H1 (cell line): ENCODE measurements around a stretch of chr18.

- RRBS, result no CpG with 5 or more reads among the region's 4 CpGs
CAGE:
- cytosol, long polyA plus RNA, result no peak
- long polyA plus RNA, result no peak
- nucleus, long polyA plus RNA, result no peak
These were observed 28.5 kb downstream of the KATNAL2 start for GRCh38 chr18:46945909-46946353.

GRCh38 chr18:47033379-47033760 lies 2.1 kb downstream of the ELOA2 start:
- RRBS, result 89% methylated on average over 2 of the region's 22 CpGs
CAGE:
- cytosol, long polyA plus RNA, result no peak
- long polyA plus RNA, result no peak
- nucleus, long polyA plus RNA, result no peak

DNA sequence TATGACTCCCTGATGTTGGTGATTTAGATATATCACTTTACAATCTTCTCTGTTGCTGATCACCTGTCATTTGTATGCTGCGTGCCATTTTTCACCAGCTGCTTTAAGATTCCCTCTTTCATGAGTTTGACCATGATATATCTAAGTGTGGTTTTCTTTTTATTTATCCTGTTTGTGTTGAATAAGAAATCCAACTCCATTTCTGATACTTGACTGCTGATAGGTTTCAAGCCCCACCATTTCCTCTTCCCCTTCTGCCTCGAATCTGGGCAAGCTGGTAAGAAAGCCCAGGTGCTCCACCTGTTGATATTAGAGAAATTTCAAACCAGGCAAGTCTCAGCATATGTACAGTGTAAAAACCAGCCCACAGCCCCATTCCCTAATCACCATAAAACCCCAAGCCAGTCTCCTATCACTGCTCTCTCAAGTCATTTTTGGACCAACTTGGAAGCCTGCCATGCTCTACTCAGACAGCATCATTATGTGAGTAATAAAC lies 46.7 kb downstream of the SMAD2 start:
- RRBS, result no CpG with 5 or more reads among the region's 2 CpGs
CAGE:
- cytosol, long polyA plus RNA, result no peak
- long polyA plus RNA, result no peak
- nucleus, long polyA plus RNA, result start-site peak on the minus strand centred at position 95 of the sequence, 45 bp wide, 8 reads; start-site peak on the minus strand centred at position 264 of the sequence, 63 bp wide, 12 reads; start-site peak on the minus strand centred at position 373 of the sequence, 16 bp wide, 6 reads

GRCh38 chr18:48007577-48008910 lies 77.6 kb upstream of the SMAD2 start:
- RRBS, result under 1% methylated on average over 38 of the region's 82 CpGs
CAGE:
- cytosol, long polyA plus RNA, result no peak
- long polyA plus RNA, result no peak
- nucleus, long polyA plus RNA, result no peak

DNA sequence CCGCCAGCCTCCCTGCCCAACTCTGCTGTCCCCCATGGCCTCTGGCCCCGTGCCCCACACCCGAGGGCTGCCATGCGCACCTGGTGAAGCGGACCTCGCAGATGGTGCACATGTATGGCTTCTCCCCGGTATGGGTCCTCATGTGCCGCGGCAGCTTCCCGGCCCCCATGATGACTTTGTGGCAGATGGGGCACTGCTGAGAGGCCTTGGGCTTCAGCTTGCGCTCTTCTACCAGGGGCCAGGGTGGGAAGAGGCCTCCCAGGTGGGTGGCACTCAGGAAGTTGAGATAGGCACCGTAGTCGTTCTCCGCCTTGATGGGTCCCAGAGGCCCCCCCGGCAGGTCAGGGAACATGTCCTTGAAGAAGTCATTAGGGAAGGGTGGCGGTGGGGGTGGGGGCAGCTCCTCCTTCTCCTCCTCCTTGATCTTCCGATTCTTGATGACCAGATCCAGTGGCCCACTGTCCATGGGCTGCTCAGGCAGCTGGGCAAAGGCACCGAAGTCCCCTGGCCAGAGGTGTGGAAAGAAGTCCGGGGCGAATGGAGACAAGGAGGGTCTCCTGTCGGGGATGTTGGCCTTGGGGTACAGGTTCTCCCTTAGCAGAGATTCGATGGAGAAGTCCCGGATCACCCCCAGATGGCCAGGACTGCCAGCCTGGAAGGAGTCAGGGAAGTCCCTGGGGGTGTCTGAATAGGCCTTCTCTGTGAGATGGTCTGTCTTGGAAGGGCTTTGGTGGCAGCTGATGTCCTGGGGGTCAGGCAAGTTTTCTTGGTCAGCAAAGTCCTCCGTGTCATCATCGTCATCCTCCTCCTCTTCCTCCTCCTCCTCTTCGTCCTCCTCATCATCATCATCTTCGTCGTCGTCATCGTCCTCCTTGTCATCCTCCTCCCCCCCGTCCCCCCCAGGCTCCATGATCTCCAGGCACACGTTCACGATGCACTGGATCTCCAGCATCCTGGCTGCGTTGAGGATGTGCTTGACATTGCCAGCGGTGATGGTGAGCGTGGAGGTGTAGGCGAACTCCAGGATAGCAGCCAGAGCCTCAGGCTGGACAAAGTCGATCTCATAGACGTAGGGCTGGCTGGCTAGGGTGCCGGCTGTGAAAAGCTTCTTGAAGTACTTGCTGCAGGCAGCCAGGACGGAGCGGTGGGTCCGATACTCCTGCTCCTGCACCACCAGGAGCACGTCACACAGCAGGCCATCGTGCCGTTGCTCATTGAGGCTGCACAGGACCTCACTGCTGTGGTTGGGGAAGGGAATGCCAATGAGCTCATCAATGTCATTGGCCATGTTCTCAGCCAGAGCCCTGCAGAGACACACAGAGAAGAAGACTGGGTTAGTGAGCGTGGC lies 109.8 kb upstream of the SMAD2 start:
- RRBS, result 95% methylated on average over 5 of the region's 47 CpGs
CAGE:
- cytosol, long polyA plus RNA, result no peak
- long polyA plus RNA, result no peak
- nucleus, long polyA plus RNA, result no peak

- RRBS, result no CpG with 5 or more reads among the region's 7 CpGs
CAGE:
- cytosol, long polyA plus RNA, result no peak
- long polyA plus RNA, result no peak
- nucleus, long polyA plus RNA, result no peak
These were observed 154.4 kb upstream of the SMAD2 start for GRCh38 chr18:48084750-48085331.

DNA sequence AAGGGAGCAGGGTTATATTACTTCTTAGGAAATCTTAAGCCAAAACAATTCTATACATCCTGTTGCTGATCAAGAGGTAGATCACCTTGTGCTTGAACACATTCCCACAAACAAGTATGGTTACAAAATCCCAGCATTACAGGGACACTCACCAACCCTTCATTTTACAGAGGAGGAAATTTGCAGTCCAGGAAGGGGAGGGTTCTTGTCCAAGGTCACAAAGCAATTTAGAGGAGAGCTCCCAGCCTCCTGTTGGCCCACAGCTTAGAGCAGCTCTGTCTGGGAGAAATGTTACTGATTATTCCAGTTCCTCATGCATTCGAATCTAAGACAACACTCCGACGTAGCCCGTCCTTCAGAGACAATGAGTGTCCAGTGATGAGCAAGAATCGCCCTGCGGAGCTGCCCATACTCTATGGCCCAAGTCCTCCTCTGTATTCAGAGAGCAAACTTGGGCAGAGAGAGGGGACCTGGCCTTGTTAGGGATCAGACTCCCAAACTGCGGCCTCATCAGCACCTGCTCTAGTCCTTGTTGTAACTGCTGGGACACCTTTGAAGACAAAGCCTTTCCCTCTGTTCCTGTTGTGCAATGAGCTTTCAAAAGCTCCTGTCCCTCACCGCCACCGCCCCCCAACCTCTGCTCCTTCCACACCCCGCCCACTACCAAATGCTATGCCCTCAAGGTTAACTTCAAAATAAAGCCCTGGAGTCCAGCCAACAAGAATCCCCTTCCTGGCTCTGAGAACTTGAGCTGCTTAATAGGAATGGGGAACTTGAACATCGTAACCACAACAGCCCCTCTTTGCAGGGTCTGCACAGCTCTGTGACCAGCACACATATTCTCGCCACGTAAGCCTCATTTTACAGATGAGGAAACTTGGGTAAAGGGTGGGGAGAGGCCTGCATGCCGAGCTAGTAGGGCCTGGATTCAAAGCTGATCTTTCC lies 234.8 kb upstream of the SMAD2 start:
- RRBS, result no CpG with 5 or more reads among the region's 14 CpGs
CAGE:
- cytosol, long polyA plus RNA, result no peak
- long polyA plus RNA, result no peak
- nucleus, long polyA plus RNA, result no peak

- RRBS, result no CpG with 5 or more reads among the region's 6 CpGs
CAGE:
- cytosol, long polyA plus RNA, result no peak
- long polyA plus RNA, result no peak
- nucleus, long polyA plus RNA, result no peak
These were observed 187.0 kb downstream of the ZBTB7C start for GRCh38 chr18:48222041-48222645.

- RRBS, result no CpG with 5 or more reads among the region's 2 CpGs
CAGE:
- cytosol, long polyA plus RNA, result no peak
- long polyA plus RNA, result no peak
- nucleus, long polyA plus RNA, result no peak
These were observed 1.8 kb downstream of the ZBTB7C start for GRCh38 chr18:48407438-48407780.

- RRBS, result 0% methylated on average over 1 of the region's 10 CpGs
CAGE:
- cytosol, long polyA plus RNA, result no peak
- long polyA plus RNA, result no peak
- nucleus, long polyA plus RNA, result no peak
These were observed 1.5 kb downstream of the ZBTB7C start for GRCh38 chr18:48407781-48408050.

- RRBS, result no CpG with 5 or more reads among the region's 2 CpGs
CAGE:
- cytosol, long polyA plus RNA, result no peak
- long polyA plus RNA, result no peak
- nucleus, long polyA plus RNA, result no peak
These were observed 44.1 kb downstream of the CTIF start for GRCh38 chr18:48582829-48583392.

GRCh38 chr18:48592444-48593382 lies 53.9 kb downstream of the CTIF start:
- RRBS, result 100% methylated on average over 2 of the region's 24 CpGs
CAGE:
- cytosol, long polyA plus RNA, result no peak
- long polyA plus RNA, result no peak
- nucleus, long polyA plus RNA, result no peak

DNA sequence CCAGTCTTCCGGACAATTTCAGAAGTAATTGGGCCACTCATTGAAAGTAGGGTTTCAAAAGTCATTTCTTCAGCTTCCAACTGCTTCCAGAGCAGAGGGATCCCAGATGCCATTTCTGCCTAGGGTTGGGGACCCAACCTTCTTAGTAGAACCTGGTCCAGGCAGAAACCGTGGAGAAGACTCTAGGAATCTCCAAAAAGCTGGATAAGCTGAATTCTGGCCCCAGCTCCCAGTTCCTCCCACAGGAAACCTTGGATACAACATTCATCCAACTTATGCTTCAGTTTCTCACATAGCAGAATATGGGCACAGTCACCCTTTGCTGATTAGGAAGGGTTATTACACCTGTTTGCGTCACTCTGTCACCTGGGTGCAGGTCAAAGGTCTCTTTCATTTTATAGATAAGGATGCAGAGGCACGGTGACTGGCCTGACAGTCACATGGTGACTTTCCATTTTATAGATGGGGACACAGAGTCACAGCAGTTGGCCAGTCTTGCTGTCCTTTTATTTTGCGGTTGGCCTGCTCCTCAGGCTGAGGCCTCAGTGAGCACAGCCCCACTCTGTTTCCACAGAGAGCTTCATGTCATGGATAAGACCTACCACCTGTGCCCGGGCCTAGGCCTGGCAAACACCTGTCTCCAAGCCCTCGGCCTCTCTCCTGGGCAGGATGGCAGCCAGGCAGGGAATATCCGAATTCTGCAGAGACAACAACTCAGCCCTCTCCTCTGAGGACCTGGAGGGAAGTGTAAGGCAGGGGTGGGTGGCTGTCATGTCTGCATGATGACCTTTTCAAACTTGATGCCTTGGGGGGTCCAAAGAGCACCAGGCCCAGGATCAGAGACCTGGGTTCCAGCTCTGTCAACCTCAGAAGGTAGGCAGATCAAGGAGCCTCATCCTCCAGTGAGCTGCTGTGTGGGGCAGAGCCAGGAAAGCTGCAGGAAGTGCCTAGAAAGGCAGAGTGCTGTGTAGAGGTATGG lies 148.8 kb downstream of the SMAD7 start:
- RRBS, result no CpG with 5 or more reads among the region's 8 CpGs
CAGE:
- cytosol, long polyA plus RNA, result no peak
- long polyA plus RNA, result no peak
- nucleus, long polyA plus RNA, result no peak

GRCh38 chr18:48825314-48825825 lies 125.4 kb downstream of the SMAD7 start:
- RRBS, result no CpG with 5 or more reads among the region's 5 CpGs
CAGE:
- cytosol, long polyA plus RNA, result no peak
- long polyA plus RNA, result no peak
- nucleus, long polyA plus RNA, result no peak

DNA sequence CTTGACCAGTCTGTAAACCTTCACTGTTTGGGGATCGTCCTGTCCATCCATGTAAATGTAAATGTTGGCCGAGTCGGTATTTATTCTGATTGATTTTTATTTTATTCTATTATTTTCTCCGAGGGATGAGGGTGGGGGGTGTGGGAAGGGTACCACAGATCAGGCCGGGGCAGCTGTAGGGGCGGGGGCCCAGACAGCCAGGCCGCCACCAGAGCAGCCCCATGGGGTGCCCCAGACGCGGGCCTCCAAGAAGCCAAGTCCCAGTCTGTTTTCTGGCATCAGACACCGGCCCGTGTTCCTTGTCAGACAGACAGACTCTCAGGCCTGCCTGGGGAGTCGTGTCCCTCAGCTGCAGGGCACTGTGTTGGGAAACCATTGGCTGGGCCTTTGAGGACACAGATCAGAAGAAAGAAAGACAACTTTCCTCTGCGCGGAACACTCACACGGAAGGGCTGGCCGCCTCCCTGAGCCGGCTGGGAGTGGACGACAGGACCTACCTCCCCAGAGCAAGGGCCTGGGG lies 88.1 kb downstream of the SMAD7 start:
- RRBS, result no CpG with 5 or more reads among the region's 18 CpGs
CAGE:
- cytosol, long polyA plus RNA, result no peak
- long polyA plus RNA, result no peak
- nucleus, long polyA plus RNA, result no peak

DNA sequence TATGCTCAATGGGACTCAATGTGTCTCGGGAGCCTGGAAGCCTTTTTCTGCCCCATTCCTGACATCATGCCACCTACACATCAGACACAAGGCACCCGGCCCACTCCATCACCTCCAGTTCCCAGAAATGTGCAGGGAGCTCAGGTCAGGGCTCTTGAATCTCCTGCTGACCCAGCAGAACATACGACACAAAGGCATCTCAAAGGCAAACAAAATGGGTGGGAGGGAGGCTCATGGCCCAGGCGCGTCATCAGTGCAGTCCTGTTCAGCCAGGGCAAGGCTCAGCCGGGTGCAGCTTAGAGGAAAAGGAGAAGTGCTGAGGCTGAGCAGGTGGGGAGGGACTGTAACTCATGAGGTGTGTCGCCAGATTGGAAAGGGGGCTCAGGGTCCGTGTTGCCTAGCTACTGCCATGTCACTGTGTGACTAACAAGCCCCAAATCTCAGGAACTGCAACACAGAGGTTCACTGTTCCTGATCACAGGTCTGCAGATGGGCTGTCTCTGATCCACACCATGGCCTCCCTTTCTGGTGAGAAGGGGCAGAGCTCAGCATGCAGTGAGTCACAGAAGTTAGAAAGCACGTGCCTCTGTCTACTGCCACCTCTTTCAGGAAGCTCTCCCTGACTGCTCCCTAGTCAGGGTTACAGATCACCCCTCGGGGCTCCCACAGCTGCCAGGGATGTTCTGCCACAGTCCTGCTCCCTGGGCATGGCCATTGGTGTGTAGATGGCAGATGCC lies 81.8 kb downstream of the SMAD7 start:
- RRBS, result no CpG with 5 or more reads among the region's 10 CpGs
CAGE:
- cytosol, long polyA plus RNA, result no peak
- long polyA plus RNA, result no peak
- nucleus, long polyA plus RNA, result no peak

- RRBS, result no CpG with 5 or more reads among the region's 10 CpGs
CAGE:
- cytosol, long polyA plus RNA, result no peak
- long polyA plus RNA, result no peak
- nucleus, long polyA plus RNA, result no peak
These were observed 21.8 kb downstream of the SMAD7 start for GRCh38 chr18:48928764-48929542.

DNA sequence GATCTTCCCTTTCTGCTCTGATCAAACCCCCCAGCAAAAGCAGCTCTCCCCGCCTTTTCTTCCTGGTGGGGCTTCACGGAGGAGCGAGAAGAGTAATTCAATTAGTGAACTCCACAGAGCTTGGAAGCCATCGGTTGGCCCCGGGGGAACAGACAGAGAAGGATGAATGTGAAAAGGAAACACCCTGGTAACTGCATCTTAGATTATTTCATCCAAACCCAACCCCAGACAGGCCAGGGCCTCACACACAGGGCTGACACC lies 18.3 kb downstream of the SMAD7 start:
- RRBS, result no CpG with 5 or more reads among the region's 5 CpGs
CAGE:
- cytosol, long polyA plus RNA, result no peak
- long polyA plus RNA, result no peak
- nucleus, long polyA plus RNA, result no peak

- RRBS, result no CpG with 5 or more reads among the region's 26 CpGs
CAGE:
- cytosol, long polyA plus RNA, result no peak
- long polyA plus RNA, result no peak
- nucleus, long polyA plus RNA, result no peak
These were observed 11.5 kb downstream of the SMAD7 start for GRCh38 chr18:48938803-48940081.

- RRBS, result no CpG with 5 or more reads among the region's 18 CpGs
CAGE:
- cytosol, long polyA plus RNA, result no peak
- long polyA plus RNA, result no peak
- nucleus, long polyA plus RNA, result no peak
These were observed 43.3 kb upstream of the SMAD7 start for GRCh38 chr18:48993892-48994674.